Spinal cord (tissue), 3 donors: ENCODE measurements around the genes GUCA2A, FOXJ3 and CLDN19.

DNA sequence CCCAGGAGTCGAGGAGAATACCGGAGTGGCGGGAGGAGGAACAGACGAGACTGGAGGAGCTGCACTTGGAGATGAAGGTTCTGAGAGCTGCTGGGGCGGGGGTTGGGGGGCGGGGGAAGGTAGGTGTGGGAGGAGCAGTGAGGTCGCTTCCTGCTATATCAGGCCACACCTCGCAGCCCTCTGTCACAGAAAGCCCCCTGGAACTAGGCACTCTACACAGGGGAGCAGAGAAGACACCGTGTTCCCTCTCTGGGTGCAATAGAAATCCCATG, 155.6 kb upstream of the EDN2 start:
- PRO-cap, result no peak
- RAMPAGE, long total RNA, result no peak

DNA sequence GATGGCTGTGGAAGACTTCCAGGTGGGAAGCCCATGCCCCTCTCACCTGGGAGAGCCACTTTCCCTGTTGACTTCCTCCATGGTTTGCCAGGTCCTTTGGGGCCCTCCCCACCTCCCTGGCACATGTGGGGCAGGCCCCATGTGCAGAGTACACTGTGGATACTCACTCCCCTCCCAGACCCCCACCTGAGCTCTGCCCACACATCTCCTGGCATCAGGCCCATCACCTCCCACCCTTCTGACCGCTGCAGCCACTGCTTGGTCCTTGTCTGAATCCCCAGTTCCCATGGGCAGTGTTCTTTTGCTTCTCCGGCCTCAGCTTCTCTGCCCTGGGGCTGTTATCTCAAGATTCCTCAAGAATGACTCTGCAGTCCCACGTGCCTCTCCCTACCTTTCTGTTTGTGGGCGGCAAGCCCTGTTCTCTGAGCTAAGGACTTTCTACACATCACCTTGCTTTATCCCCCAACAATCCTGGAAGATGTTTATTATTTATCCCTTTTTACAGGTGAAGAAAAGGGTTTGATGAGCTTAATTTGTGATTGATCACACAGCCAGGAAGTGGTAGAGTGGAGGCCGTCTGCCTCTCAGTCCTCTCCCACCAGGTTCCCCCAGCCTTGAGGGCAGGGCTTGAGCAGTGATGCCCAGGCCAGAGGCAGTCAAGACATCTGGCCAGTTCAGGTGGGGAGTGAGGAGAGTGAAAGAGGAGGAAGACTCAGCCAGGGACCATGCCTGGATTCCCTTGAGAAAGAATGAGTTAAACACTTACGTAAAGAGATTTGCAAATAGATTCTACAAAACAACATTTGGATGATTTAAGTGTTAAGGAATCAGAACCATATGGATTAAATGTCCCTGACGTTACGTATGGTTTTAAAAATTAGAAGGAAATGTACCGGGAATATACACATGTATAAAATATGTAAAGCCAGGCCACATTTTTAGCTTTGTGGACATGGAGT, 187.9 kb upstream of the EDN2 start:
- PRO-cap, result no peak
- RAMPAGE, long total RNA, result no peak

DNA sequence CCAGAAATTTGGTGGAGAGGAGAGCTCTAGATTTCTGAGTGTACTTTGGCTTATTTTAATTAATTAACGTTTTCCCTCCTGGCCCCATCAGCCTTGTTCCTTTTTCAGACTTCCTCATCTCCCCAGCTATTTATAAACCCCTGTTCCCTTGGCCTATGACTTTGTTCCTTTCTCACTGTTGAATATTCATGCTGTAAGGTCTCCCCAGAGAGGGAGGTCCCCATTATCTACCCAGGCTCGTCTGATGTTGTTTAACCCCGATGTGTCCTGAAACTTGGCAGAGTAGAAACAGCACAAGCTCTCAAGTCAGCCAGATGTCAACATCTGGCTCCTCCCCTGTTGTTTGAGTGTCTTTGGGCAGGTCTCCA, 153.6 kb downstream of the HIVEP3 start:
- PRO-cap, result no peak
- RAMPAGE, long total RNA, result no peak

GRCh38 chr1:41868167-41868764, 50.5 kb downstream of the HIVEP3 start:
- PRO-cap, result no peak
- RAMPAGE, long total RNA, result no peak

- PRO-cap, result no peak
- RAMPAGE, long total RNA, result no peak
Observed at GRCh38 chr1:41914465-41915307, 4.0 kb downstream of the HIVEP3 start.

DNA sequence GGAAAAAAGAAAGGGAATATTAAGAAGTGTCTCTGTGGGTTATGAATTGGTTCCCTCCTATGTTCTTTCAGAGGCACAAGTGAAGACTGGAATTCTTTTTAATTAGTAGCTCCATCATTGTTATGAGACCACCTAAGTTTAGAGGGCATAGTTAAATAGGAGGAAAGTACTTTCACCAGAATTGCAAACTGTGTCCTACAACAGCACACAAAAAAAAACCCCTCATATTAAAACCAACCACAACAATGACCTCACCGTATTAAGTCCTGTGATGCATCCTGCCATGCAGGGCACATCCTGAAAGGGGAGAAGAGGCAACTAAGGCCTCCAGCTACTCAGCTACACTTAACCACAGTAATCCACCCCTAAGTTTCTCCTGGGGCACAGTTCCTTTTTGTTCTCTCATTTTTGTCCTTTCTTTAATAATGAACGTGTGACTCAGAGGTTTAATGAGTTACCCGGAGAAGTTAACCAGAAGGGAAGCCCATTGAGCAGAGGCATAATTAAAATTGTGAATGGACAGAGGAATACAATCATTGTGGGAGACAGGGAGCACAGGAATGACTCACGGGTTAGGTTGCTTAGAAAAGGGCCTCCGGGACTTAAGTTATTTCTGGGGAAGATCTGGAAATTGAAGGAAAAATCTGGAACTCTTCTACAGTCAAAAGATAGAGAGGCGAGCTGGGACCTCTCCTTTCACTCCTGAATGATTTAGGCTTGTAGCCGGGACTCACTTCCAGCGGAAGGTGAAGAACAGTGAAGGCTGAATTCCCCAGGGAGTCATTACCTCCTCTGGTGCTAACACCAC, 36.8 kb upstream of the HIVEP3 start:
- PRO-cap, result no peak
- RAMPAGE, long total RNA, result no peak

DNA sequence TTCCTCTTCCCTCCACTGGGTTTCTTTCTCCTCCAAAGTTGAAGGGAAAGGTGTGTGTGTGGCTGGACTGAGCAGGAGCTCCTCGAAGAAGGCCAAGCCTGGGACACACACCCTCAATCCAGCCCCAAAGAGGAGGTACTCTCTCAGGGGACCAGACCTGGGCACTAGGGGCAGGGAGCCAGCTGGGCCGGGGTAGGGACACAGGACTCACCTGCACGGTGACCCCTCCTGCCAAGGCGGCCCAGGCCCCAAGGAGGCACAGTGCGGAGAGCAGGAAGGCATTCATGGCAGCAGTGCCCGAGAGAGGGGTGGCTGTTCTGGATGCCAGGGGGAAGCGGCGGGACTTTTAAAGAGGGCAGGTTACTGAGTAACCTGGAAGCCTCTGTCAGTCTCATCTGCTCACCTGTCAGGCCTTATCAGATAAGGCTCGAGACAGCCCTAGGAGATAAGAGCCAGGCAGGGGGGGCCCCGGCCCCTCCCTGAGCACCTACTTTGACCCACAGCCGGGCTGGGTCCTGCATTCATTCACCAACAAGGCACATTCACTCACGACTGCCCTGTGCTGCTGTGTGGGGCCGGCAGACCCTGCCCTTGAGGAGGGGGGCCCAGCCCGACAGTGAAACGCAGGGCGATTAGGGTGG, at the start of gene GUCA2A:
Gene GUCA2A (minus strand): TSS at position 319 of the 641 bp plus-strand sequence.
- PRO-cap, result no peak
- RAMPAGE, long total RNA, result no peak

- PRO-cap, result no peak
- RAMPAGE, long total RNA, result no peak
Observed at GRCh38 chr1:42283639-42284386, 51.2 kb downstream of the FOXJ3 start.

DNA sequence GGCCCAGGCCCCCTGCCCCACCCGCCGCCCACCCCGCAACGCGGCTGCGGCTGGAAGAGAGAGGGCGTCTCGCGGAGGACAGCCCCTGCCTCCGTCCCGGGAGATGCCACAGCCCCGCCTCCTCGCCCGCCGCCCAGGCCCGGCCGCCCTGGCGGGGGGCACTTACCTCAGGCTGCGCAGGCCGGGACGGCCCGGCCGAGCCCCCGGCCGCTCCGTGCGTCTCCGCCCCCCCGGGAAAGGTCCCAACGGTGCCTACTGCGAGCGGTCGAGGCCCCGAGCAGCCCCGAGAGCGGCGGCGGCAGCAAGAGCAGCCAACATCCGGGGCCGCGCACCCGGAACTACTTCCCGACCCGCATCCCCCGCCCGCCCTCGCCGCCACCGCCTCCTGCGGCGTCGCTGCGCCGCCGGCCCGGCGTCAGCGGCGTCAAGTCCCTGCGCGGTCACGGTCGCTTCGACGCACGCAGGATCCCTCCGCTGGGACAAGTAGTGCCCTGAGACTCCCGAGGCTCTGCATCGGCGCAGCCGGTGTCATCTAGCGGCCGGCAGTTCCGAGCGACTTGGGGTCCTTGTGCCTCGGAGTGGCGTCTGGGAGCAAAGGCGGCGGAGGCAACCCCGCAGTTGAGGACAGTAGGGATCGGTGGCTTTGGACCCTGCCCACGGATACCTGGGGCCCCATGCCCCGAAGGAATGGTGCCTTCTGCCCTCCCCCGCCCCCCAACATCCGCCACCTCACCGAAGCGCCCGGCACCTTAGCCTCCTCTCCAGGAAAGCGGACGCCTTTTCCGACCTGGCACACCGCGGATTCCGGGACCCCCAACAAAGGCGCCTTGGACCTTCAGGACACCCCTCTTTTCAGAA, at the start of gene FOXJ3:
Gene FOXJ3 (minus strand): TSS at position 343 of the 858 bp plus-strand sequence.
- PRO-cap, result no peak
- RAMPAGE, long total RNA, result no peak

DNA sequence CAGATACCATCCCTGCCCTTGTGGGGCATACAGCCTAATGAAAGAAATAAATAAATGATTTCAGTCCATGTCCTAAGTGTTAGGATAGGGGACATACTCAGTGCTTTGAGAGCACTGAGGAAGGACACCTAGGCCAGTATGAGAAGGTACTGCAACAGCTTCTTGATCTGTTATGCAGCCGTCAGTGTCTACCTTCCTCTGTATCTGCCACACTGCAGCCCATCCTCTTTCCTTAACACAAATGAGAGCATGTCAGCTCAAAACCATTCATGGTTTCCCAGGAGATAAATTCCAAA, 1.5 kb downstream of the ZMYND12 start:
- PRO-cap, result no peak
- RAMPAGE, long total RNA, result no peak

GRCh38 chr1:42681611-42682261, 482 bp upstream of the YBX1 start:
- PRO-cap, result no peak
- RAMPAGE, long total RNA, result no peak

- PRO-cap, result no peak
- RAMPAGE, long total RNA, result start-site peak on the minus strand at chr1:42740184-42740308, 85 and 37 reads in 2 replicates
Observed at GRCh38 chr1:42739817-42740527, at the start of gene CLDN19. Gene CLDN19, minus strand, starts transcription at chr1:42740236.

- PRO-cap, result no peak
- RAMPAGE, long total RNA, result no peak
Observed at GRCh38 chr1:42926203-42927284, 32.1 kb downstream of the SLC2A1 start.

- PRO-cap, result no peak
- RAMPAGE, long total RNA, result no peak
Observed at GRCh38 chr1:42936164-42937249, 22.2 kb downstream of the SLC2A1 start.

- PRO-cap, result no peak
- RAMPAGE, long total RNA, result no peak
Observed at GRCh38 chr1:42951314-42952015, 7.2 kb downstream of the SLC2A1 start.

- PRO-cap, result no peak
- RAMPAGE, long total RNA, result no peak
Observed at GRCh38 chr1:42963678-42964476, 5.2 kb upstream of the SLC2A1 start.

- PRO-cap, result no peak
- RAMPAGE, long total RNA, result no peak
Observed at GRCh38 chr1:43137404-43138121, 10.1 kb upstream of the CFAP144 start.

DNA sequence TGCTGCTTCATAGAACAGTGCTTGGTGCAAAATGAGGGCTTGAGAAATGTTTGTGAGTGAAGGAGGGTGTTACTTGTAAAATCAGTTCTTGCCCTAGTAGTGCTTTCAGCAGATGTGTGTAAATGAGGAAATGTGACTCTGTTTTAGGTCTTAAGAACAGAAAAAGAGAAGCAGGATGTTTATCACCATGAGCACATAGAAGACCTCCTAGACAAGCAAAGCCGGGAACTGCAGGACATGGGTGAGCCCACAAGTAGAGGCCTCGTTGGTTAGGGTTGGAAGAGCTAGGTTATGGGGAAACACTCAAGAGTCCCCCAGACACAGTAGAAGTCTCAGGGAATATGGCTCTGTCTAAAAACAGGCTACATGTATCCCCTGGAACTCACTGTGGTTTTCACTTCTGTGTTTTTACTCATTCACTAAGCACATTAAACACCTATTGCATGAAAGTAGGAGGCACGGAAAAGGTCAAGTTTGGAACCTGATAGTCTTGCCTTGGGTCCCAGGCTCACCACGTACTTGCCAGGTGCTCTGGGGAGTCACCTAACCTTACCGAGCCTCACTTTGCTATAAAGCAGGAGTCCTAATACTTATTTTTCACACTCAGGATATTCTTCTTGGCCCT, 48.4 kb upstream of the TMEM125 start:
- PRO-cap, result no peak
- RAMPAGE, long total RNA, result no peak

DNA sequence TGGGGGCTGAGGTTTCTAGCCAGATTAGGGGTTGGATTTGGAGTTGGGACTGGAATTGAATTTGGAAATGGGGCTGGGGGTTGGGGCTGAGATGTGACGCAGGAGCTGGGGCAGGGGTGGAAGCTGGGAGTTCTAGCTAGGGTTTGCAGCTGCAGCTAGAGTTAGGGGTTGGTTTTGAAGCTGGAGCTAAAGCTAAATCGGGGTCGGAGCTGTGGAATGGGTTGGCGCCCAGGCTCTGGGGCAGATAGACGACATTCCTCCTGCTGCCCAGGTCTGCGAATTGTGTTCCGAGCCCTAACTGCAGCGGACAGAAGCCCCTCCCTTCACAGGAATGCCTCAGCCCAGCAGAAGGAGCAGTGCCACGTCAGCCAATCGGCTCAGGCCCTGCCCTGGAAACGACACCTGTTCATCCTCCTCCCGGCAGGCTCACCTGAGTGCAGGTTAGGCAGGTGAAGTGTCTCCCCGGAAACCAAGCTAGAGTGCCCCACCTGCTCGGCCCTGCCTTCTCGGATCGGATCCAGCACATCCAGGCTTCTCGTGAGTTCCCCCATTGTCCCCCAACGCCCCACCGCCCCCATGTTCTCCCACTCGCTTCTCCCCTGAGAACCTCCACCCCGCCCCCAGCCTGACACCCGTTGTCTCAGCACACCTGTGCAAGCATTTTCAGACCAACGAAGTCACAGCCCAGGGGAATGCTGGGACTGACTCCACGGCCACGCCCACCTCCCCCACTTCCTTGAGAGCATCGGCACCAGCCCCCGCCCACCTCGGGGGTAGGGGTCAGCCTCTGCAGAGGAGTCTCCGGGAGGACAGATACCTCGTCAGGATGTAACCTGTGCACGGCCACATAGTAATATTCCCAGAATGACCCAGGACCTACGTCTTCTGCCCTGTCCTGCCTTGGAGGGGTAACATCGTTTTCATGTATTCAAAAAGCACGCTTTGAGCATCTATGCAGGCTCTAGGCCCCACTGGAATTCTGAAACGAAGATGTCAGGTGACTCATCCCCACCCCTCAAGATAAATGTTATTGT, 791 bp downstream of the TMEM125 start:
- PRO-cap, result no peak
- RAMPAGE, long total RNA, result no peak

DNA sequence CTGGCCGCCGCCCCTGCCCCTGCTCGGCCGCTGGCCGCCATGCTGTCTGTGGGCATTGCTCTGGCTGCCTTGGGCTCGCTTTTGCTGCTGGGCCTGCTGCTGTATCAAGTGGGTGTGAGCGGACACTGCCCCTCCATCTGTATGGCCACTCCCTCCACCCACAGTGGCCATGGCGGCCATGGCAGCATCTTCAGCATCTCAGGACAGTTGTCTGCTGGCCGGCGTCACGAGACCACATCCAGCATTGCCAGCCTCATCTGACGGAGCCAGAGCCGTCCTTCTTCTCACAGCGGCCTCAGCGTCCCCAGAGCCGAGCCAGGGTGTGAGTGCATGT, 3.3 kb downstream of the TMEM125 start:
- PRO-cap, result no peak
- RAMPAGE, long total RNA, result no peak